Cardiac muscle cell (in vitro differentiated cells and primary cell): ENCODE measurements around a stretch of chr14.

DNA sequence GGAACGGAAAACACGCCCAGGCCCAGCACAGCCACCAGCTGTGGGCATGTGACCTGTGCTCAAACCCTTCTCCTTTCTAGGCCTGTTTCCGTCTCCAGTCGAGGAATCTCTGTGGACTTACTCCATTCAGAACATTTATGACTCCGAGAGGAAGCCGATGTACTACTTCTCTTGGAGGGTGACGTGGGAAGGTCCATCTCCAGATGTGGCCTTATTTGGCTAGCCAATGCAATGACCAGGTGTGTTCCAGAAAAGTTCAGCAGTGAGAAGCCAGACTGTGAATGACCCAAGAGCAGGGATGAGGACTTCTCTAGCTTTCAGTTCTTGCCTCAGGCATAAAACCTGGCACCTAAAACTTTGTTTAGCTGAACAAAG, 134.1 kb upstream of the MAX start:
- RAMPAGE, long total RNA, result no peak
- RRBS, result no CpG with 5 or more reads among the region's 7 CpGs

DNA sequence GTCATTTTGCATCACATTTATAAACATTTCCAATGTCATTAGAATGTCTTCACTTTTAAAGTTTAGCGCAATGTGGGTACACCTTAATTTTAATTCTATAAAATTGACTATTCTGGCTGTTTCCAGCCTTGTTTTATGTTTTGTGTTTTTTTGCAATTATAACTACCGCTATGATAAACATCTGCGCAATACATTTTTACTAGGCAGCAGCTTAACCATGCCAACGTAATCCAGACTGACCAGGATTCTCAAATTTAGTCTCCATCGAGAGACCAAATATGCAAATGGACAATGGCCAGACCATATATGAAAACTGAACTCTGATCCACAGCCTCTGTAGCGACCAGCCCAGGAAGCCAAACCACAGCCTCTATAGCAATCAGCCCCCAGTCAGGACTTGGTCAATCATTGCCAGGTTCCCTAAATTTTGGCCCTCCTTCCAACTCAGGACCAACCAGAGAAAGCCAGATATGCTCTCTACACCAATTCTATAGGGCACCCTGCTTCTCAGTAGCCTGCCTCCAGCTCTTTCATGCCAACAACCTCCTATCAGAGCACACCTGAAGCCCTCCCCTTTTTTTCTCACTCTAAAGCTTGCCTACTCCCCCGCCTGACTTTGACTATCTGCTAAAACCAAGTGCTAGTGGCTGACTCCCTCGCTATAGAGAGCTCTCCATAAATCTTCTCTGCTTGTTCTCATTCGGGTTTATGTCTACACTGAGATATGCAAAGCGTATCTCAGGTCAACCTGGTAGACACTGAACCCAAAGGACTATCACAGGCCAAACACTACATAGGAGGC, 110.7 kb upstream of the FUT8 start:
- RAMPAGE, long total RNA, result no peak
- RRBS, result no CpG with 5 or more reads among the region's 10 CpGs

GRCh38 chr14:65335535-65335859, 77.0 kb upstream of the FUT8 start:
- RAMPAGE, long total RNA, result no peak
- RRBS, result no CpG with 5 or more reads among the region's 3 CpGs

- RAMPAGE, long total RNA, result no peak
- RRBS, result no CpG with 5 or more reads among the region's 4 CpGs
Observed at GRCh38 chr14:65482994-65483490, 70.5 kb downstream of the FUT8 start.

DNA sequence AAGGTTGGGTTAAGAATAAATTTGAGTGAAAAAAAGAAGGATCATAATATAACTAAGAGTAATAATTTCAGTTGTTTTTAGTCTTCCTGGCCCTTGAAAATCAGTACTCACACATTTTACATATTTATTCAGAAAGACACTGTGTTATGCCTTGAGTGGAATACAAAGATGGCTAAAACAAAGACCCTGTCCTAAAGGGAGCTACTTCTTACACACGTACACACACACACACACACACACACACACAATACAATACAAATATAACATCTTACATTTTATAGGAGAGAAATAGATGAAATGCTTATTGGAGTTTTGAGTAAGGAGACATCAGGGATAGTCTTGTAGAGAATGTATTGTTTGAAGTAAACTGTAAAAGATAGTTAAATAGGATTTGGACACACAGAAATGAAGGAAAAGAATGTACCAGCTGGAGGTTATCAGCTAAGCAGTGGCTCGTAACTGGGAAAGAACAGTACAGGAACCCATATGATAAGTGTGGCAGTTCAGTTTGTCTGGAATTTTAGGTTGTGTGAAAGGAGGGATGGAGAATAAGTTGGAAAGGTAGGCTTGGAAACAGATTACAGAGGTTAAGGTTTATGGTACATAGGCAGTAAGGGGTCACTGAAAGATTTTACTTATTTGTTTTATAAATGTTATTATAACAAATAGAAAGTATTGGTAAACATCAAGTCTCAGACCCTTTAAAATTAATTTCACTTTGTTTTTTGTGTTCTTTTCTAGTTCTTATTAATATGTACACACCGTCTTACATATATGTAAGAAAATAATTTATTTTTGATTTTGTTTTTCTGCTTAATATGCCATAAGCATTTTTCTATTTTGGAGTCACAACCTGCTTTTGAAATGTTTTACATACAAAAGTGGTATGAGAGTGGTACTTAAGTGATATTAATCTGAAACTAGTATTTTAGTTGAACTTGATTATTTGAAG, 217.4 kb downstream of the FUT8 start:
- RAMPAGE, long total RNA, result no peak
- RRBS, result no CpG with 5 or more reads among the region's 3 CpGs

GRCh38 chr14:65797704-65798022, 385.1 kb downstream of the FUT8 start:
- RAMPAGE, long total RNA, result no peak
- RRBS, result no CpG with 5 or more reads among the region's 7 CpGs

GRCh38 chr14:66979302-66979829, 209.9 kb upstream of the GARIN2 start:
- RAMPAGE, long total RNA, result no peak
- RRBS, result no CpG with 5 or more reads among the region's 2 CpGs

GRCh38 chr14:67268300-67269045, 27.2 kb downstream of the PALS1 start:
- RAMPAGE, long total RNA, result no peak
- RRBS, result no CpG with 5 or more reads among the region's 14 CpGs

DNA sequence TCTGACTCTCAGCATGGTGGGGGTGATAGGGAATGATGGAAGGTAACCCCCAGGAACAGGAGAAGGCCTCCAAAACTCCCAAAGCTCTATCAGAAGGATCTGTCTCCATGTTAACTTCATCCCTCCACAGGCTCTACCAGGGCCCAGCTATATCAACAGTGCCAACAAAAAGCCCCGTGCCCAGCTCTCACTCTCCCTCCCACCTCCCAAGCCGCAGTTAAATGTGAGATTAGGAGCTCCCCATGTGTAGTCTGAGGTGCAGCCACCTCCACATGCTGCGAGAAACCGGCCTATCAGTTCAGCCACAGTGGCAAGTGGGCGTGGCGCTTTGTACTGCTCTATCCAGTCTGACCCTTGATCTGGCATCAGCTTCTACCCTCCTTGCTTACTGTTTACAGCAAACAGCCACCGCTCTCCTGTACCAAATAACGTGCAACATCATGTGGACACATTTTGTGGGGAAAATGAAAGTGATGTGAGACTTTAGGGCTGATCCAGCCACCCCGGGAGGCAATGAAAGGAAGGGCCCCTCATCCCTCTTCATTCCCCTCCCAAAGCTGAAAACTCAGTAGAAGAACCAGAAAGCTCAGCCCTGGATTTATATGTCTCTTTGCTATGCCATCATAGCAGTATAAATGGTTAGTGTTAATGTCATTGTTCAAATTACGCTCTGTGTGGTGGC, 1.6 kb downstream of the PLEK2 start:
- RAMPAGE, long total RNA, result no peak
- RRBS, result no CpG with 5 or more reads among the region's 10 CpGs

DNA sequence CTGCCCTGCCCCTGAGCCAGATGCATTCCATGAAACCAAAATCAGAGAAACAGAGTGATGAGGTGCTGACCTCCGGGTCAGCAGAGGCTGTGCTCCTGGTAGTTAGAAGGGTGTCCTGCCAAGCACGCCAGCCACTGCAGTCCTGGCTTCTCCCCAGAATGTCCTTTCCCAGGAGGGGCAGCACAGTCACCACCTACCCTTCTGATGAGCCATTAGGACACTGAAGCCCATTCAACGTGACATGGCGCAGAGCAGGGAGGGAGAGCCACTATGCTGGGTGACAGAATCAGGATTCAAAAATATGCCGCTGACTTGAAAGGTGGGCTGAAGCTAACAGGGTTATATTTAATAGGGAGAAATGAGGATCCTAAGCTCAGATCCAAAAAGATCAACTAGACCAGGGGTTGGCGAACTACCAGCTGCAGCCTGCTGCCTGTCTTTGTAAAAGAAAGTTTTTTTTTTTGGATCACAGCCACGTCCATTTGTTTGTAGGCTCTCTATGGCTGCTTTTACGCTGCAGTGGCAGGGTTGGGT, 34.5 kb upstream of the PLEK2 start:
- RAMPAGE, long total RNA, result no peak
- RRBS, result no CpG with 5 or more reads among the region's 8 CpGs

- RAMPAGE, long total RNA, result no peak
- RRBS, result no CpG with 5 or more reads among the region's 2 CpGs
Observed at GRCh38 chr14:67620787-67621071, 1.0 kb downstream of the ARG2 start.

- RAMPAGE, long total RNA, result no peak
- RRBS, result no CpG with 5 or more reads among the region's 3 CpGs
Observed at GRCh38 chr14:67650933-67651667, 23.3 kb downstream of the VTI1B start.

- RAMPAGE, long total RNA, result no peak
- RRBS, result 15% methylated on average over 6 of the region's 25 CpGs
Observed at GRCh38 chr14:67728727-67729820, 27.4 kb downstream of the RDH12 start.

- RAMPAGE, long total RNA, result no peak
- RRBS, result no CpG with 5 or more reads among the region's 2 CpGs
Observed at GRCh38 chr14:67780215-67780487, 36.2 kb downstream of the ZFYVE26 start.

GRCh38 chr14:68036074-68036773, 216.6 kb downstream of the RAD51B start:
- RAMPAGE, long total RNA, result no peak
- RRBS, result no CpG with 5 or more reads among the region's 7 CpGs

GRCh38 chr14:68074732-68075498, 255.3 kb downstream of the RAD51B start:
- RAMPAGE, long total RNA, result no peak
- RRBS, result no CpG with 5 or more reads among the region's 3 CpGs

DNA sequence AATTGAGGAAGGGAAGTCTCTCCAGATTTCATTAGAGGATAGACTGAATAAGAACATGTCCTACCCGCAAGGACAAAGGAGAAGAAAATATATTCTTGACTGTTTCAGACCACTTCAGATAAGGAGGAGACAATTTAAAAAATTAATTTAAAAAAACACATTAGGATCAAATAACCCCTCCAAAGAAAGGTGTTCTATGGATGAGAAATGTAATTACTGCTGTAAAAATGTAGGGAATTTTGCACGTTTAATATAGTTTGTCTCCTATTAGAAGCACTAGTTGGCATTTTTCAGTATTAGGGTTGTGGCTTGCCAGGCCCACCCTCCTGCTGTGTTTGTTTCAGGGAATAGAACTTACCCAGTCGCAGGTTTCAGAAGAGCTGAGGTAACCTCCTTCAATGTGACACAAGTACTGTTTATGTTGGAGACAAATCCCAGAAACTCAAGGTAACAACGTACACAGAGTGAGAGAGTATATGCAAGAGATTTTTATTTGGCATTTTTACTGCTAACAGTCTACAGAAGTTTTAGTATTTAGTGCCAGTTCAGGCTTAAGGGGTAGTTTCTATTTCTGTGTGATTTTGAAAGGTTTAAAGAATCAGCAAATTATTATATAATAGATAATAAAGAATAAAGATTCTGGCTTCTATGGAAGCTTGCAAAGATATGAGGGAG, 284.2 kb downstream of the RAD51B start:
- RAMPAGE, long total RNA, result no peak
- RRBS, result no CpG with 5 or more reads among the region's 4 CpGs

DNA sequence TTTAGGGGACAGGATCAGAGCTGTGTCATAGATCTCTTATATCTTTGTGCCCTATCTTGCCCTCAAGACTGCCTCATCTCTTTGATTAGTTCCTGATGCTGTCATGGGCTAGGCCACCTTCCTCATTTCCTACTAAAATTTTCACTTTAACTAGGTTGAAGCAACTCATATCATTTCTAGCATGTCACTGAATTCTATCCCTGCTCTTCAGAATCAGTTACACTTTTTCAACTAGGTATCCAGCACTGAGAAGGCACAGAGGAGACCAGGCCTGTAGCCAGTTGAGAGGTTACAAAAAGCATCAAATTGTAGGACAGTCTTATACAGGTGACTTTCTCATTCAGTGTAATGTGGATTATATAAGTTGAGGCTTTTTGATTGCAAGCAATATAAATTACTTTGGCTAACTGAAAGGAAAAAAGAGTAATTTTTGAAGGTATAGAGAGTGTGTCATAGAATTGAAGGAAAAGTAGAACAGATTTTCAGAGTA, 410.3 kb downstream of the RAD51B start:
- RAMPAGE, long total RNA, result no peak

DNA sequence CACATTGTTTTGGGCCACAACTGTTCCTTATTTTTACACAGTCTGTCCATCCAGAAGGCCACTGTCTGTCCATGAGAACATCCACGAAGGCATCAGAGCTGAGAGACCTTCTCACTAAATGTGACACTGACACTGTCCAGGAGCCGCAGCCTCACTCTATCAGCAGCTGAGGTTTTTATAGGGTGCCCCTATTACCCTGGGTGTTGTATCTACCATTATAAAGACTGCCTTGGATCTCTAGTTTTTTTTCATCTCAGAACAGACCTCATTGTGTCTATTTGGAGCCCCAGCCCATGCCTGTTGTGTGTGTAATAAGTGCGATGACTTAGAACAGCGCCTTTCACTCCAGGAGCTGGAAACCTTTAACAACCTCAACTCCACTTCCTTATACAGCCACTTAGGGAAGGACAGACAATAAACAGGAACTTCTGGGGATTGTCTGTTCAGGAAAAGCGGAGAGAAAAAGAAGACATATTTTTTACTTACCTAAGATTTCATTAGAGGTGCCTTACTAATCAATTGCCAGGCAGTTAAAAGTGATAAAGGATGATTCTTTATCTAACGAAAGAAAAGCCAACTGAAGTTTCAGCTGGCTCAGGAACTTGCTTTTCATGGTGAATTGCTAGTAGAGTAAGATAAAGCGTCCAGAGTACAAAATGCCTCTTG, 420.5 kb downstream of the RAD51B start:
- RAMPAGE, long total RNA, result no peak
- RRBS, result no CpG with 5 or more reads among the region's 7 CpGs

GRCh38 chr14:68246306-68247020, 426.9 kb downstream of the RAD51B start:
- RAMPAGE, long total RNA, result no peak
- RRBS, result no CpG with 5 or more reads among the region's 4 CpGs